Anterior vena cava (tissue), 1 donor: Measurements from ENCODE around the genes CMTM5 and DHRS4.

GRCh38 chr14:23091434-23092370, 3.2 kb downstream of the ACIN1 start:
- PRO-cap, result no peak

- PRO-cap, result unidirectional peak, plus-strand start at chr14:23095767; bidirectional peak, plus-strand start at chr14:23095981, minus-strand start at chr14:23095944
These were observed 403 bp downstream of the C14orf119 start for GRCh38 chr14:23095675-23096141.

GRCh38 chr14:23157408-23158041, 25.9 kb downstream of the SLC7A8 start:
- PRO-cap, result no peak

DNA sequence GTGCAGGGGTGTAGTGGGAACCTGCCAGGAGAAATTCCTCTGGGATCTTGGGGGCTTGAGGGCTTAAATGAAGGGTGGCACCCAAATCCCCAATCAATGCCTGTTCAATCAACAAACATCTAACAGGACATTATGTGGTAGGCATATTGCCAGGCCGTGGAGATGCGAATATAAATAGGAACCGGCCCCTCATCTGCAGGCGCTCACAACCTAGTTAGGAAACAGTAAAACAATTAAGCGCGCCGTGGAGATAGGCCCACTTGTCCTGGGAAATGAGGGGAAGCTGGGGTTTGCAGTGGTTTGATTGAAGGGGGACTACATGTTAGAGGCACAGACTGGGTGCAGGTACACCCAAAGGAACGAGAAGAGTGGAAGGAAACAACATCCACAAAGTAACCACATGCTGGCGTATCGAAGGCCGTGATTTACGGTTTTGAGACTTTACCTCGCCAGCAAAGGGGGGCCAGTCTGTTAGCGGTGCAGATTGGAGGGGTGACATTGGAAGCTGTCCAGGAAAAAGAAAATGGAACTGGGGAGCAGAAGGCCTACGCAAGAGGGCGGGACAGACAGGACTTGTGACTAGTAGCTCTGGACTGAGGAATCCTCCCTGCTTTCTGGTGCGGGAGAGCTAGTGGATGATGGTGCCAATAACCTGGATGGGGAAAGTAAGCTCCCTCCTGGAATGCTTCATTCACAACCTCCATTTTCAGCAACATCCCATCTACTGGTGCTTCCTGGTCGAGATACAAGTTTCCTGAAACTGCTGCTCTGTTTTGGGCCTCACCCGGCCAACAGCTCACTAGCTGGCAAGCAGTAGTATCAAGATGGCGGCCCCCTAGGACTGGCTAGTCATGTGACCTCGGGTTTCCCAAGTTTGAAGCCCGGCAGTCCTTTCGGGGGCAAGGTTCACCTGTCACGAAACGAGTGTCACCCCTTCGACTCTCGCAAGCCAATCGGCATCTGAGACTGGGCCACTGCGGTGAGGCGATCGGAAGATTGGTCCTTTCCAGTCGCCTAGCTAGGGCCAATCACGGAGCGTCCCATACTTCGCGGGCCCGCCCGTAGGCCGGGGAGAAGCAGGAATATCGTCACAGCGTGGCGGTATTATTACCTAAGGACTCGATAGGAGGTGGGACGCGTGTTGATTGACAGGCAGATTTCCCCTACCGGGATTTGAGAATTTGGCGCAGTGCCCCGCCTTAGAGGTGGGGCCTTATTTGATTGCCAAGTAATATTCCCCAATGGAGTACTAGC, 708 bp upstream of the PABPN1 start:
- PRO-cap, result unidirectional peak, minus-strand start at position 843 of the sequence; bidirectional peak, plus-strand start outside the sequence, minus-strand start at position 1,084 of the sequence

DNA sequence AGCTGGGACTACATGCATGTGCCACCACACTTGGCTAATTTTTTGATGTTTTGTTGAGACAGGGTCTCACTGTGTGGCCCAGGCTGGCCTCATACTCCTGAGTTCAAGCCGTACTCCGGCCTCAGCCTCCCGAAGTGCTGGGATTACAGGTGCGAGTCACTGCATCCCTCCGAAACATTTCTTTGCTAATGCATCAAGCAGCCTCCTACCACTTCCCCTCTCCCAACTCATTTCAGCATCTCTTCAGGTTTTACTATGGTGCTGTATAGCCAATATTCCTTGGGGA, 2.3 kb upstream of the SLC22A17 start:
- PRO-cap, result no peak

DNA sequence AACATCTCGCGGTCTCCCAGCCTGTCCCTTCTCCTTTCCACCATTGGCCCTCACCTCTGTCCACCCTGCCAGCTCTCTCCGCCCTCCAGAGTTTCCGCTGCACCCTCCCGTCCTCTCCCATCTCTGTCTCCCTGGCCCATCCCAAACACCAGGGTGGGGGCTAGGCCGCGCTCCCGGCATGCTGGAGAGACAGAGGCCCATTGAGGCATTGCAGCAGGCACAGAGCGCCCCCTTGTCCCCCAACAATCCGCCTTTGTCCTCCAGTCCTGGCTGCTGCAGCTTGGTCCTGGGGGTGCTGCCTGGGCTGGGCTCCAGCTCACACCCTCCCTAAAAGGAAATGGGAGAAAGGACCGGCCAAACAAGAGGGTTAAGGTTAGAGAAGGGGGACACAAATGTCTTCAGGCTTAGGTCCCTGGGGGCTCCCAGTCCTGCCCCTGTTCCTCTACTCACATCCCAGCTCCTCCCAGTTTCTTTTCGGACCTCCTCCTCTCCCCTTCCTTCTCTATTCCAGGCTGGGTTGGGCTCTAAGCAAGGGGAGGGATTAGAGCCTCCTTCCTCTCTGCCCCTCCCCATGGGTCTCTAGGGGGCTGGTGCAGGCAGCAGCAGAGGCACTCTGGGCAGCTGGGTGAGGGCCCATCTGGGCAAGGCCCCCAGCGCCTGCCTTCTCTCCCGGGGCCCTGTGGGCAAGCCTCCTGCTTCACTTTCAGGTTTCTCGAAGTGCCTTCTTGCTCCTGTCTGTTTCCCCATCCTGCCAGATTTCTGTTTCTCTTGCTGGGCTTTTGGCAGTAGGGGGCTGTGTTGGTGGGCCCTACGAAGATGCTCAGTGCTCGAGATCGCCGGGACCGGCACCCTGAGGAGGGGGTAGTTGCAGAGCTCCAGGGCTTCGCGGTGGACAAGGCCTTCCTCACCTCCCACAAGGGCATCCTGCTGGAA, at the start of gene CMTM5:
Gene CMTM5, plus strand, starts transcription at position 611 of the 933 bp plus-strand sequence.
- PRO-cap, result no peak

GRCh38 chr14:23382642-23383266, 5.9 kb downstream of the CMTM5 start:
- PRO-cap, result no peak

GRCh38 chr14:23416670-23417008, 8.6 kb upstream of the MYH6 start:
- PRO-cap, result no peak

- PRO-cap, result no peak
These were observed 10.9 kb downstream of the MYH7 start for GRCh38 chr14:23424548-23425020.

DNA sequence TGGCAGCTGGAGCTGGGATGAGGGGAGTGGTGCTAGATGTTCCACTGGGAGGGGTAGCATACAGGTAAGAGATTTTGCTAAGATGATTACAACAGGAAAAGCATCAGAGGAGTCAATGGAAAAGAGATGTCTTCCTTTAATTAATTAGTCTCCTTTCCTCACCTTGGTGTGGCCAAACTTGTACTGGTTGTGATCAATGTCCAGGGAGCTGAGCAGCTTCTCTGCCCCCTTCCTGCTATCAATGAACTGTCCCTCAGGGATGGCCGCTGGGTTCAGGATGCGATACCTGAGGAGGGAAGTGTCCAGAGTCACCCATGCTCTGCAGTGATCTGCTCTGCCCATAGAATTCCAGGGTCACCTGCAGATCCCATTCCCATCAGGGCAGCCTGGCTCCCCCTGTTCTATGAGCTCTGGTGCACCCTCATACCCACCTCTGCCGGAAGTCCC, 9.9 kb downstream of the MYH7 start:
- PRO-cap, result no peak

- PRO-cap, result no peak
These were observed 8.9 kb upstream of the MYH7 start for GRCh38 chr14:23444385-23444823.

DNA sequence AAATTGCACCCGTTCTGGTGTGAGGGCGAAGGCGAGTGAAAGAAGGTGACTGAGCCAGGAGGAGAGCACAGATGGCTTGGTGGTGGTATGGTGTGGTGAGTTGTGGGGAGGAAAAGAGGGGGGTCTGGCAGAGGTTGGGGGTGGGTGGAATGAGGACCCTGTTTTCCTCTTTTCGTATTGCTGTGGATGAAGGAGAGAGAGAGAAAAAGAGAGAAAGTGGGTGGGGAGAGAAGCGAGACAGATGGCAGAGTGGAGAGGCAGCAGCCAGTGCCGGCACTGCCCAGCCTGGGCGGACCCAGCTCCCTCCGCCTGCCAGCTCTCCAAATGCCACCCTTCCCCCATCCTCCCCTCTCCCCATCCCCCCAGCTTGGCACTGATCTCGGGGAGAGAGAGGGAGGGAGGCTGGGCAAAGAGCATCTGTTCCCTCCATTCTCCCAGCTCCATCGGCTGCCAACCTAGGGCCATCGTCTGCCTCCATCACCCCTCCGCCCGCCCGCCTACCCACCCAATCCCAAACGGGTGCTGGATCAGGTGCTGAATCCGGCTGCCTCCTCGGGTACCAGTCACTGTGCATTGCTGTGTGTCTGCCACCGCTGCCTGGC, 38.7 kb downstream of the ZFHX2 start:
- PRO-cap, result no peak

GRCh38 chr14:23544251-23545637, 6.8 kb downstream of the ZFHX2 start:
- PRO-cap, result no peak

DNA sequence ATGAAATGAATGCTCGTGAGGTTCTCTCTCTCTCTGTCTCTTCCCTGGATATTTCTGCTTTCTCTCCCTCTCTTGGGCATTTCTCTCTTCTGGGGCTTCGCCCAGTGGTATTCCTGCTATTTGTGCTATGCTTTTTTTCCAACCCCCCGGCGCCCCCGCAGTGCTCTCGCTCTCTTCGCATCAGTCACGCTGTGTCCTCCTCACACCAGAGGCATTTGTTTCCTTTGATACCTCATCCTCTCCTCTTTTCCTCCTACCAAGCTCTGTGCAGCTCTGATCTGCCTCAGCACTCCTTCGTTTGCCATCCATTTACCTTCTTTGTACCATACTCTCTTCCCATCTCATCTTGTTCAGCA, 2.9 kb downstream of the ZFHX2 start:
- PRO-cap, result no peak

DNA sequence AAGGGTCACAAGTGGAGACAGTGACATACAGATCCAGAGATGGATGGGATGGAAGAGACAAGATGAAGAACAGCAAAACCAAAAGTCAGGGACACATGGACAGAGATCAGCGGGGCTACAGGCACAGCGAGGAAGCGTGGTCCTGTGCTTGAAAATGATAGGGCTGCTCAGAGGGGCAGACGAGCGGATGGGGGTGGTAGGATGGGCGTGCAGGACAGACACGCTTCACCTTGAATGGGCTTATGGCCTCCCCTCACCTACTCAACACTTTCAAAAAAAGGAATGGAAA, 1.1 kb downstream of the ZFHX2 start:
- PRO-cap, result no peak

DNA sequence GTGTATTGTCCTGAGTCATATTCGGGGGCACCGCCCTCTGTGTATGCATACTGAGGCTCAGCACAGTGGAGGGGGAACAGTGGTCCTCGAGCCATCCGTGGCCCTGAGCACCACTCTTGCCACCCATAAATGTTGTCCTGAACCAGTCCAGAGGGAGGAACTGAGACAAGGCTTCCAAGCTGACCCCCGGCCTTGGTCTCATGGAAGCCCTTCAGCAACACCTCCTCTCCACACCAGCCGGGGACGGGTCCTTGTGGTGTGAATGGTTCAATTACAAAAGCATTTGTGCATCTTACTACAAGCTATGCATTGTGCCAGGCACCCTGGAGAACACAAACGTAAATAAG, 9.8 kb downstream of the DHRS2 start:
- PRO-cap, result no peak

DNA sequence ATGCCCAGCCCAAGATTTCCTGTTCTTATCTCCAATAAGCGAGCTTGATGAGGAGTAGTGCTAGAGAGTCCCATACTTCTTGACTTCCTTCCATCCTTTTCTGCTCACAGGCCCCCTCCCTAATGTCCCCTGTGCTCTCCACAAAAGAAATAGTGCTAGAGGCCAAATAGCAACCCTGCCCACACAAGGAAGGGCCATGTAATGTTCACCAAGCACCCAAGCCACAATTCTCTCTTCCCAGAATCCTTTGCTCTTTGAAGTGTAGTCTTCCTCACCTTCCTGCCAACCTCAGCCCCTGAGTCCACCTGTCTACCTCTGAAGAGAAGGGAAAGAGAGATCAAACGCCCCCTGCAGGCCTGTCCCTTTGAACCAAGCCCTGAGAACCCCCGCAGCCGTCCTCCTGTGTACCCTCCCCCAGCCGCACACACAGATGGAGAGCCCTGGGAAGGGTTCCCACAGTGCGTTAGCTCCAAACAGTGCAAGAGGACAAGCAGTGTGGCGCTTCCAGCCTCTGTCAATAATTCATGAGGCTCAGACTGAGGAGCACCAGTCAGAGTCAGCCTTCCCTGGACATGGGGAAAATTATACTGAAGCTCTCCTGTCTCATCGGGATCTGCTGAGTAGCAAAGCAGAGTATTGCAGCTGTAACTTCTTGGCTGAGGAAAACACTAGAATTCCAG, 1.9 kb upstream of the DHRS4 start:
- PRO-cap, result no peak

GRCh38 chr14:23953293-23954711, at the start of gene DHRS4:
TSS of gene DHRS4 (plus strand) at chr14:23953770.
- PRO-cap, result bidirectional peak, plus-strand start at chr14:23953745, minus-strand start at chr14:23953669

DNA sequence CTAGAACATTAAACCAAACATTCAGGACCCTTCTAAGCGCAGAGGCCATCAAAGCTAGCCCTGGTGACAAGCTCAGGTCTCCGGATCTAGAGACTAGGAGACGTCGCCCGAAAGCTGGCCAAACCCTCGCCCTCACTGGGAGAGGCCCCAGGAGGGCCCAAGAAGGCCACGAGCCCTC, 1.0 kb upstream of the DCAF11 start:
- PRO-cap, result no peak

DNA sequence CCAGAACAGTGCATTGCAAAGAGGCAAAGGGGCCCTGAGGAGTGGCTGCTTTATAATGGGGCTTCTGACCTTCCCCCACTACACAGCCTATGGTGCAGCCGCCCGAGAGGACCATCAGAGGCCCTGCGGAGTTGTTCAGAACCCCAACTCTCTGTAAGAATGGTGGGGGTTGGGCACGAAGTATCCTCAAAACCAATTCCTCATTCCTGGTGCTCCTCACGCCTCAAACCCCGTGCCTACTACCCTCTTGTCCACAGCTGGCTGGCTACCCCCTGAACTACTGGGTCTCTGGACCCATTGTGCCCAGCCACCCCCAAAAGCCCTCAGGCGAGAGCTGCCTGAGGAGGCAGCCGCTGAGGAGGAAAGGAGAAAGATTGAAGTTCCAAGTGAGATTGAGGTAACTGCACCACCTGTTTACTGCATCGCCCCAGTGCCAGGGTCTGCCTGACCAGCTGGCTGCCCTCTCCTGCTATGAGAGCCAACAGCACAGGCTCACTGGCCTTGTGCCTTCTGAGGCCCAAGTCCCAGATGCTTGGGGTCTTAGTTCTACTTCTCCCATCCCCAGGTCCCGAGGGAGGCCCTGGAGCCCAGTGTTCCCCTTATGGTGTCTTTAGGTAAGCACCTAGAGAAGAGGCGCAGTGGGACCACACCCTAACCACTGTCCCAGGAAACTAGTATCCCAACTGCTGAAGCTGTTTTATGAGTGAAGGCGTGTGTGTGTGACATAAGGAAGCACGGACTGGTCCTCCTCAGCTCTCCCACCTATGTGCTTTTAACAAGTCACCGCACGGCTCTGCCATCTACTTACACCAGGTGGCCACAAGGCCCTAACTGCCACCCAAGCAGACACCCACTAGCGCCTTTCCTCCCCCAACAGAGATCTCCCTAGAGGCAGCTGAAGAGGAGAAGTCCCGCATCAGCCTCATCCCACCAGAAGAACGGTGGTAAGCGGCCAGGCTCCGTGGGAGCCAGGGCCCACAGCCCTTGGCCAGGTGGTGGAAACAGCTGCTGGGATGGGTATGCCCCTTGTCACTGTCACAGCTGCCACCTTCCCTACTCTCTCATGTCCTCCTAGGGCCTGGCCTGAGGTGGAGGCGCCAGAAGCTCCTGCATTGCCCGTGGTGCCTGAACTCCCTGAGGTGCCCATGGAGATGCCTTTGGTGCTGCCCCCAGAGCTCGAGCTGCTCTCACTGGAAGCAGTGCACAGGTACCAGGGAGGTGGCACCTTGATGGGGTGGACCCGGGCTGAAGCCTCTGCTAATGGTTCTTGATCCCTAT, 7.1 kb downstream of the REC8 start:
- PRO-cap, result no peak